Spleen (tissue), 7 donors: ENCODE data around the gene GK3.

- PRO-cap, 4 experiments: no peak in any of the 4 experiments
- RAMPAGE, long total RNA, 4 experiments: no peak in any of the 4 experiments
Observed at GRCh38 chr4:159109485-159110069, 6.7 kb downstream of the RAPGEF2 start.

GRCh38 chr4:159263851-159264321, 161.0 kb downstream of the RAPGEF2 start:
- PRO-cap, 4 experiments: no peak in any of the 4 experiments
- RAMPAGE, long total RNA, 4 experiments: no peak in any of the 4 experiments

DNA sequence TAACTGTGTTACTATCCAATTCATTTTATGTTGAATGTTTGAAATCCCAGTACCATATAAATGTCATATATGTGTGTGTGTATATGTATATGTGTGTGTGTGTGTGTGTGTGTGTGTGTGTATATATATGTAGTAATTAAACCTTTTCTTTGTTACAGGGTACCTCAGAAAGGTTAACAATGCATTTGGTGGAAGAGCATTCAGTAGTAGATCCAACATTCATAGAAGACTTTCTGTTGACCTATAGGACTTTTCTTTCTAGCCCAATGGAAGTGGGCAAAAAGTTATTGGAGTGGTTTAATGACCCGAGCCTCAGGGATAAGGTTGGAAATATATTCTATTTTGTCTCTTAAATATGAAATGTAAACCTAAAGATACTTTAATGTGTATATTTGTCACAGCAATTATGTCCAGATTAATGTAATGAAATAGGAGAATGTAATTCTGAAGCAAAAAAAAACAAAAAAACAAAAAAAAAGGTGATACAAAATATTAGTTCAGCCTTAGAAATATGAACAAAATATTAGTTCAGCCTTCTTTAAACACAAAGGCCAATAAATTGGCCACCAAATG, 227.4 kb downstream of the RAPGEF2 start:
- PRO-cap, 4 experiments: no peak in any of the 4 experiments
- RAMPAGE, long total RNA, 4 experiments: no peak in any of the 4 experiments

GRCh38 chr4:163164502-163164978, 2.1 kb downstream of the NAF1 start:
- PRO-cap, 4 experiments: no peak in any of the 4 experiments
- RAMPAGE, long total RNA, 4 experiments: no peak in any of the 4 experiments

GRCh38 chr4:163185939-163186396, 19.3 kb upstream of the NAF1 start:
- PRO-cap, 4 experiments: peak in 4 of 4 experiments; most common minus-strand start chr4:163186151 (in 4)
- RAMPAGE, long total RNA, 4 experiments: no peak in any of the 4 experiments

- PRO-cap, 4 experiments: no peak in any of the 4 experiments
- RAMPAGE, long total RNA, 4 experiments: no peak in any of the 4 experiments
Observed at GRCh38 chr4:165136460-165136963, 23.9 kb upstream of the TMEM192 start.

- PRO-cap, 4 experiments: no peak in any of the 4 experiments
- RAMPAGE, long total RNA, 4 experiments: no peak in any of the 4 experiments
Observed at GRCh38 chr4:165279539-165279942, at the start of gene GK3. Gene GK3 (minus strand): TSS chr4:165279704.

DNA sequence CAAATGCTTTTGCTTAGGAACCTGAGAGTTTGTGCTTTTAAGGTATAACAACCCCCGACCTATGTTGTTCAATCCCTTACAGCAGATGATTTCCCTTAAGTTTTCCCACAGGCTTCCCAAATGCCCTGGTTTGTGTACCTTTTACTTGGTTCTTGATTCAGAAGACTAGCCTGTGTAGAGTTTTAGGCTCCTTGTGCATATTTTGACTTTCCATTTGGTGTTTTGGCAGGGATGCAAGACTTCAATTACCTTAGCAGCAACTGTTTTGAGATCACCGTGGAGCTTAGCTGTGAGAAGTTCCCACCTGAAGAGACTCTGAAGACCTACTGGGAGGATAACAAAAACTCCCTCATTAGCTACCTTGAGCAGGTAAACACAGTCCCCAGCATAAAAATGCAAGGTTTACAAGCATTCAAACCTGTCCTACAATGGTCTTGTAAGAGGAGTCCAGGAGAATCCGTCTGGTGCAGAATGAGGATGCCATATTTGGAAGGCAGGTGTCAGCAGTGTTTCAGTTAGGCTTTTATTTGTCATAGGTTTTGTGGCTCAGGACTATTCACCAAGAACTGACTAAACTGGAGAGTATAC, 108.5 kb downstream of the CPE start:
- PRO-cap, 4 experiments: no peak in any of the 4 experiments
- RAMPAGE, long total RNA, 4 experiments: no peak in any of the 4 experiments

GRCh38 chr4:168632491-168633456, 135.9 kb downstream of the PALLD start:
- PRO-cap, 4 experiments: no peak in any of the 4 experiments
- RAMPAGE, long total RNA, 4 experiments: no peak in any of the 4 experiments

DNA sequence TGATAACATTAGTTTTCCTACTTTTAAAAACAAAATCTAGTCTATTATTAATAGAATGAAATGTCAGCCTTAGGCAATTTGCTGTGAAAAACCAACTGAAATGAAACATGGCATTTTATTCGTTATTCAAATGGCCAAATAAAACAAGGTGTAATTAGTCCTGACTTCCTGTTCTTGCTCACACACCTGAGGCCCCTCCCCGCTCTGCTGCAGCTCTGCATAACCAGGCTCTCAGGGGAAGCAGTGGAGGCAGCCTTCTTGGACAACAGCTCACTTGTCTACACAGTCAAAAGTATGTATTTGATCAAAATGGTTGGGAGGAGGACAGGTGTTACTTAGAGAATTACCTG, 157.6 kb downstream of the PALLD start:
- PRO-cap, 4 experiments: no peak in any of the 4 experiments
- RAMPAGE, long total RNA, 4 experiments: no peak in any of the 4 experiments

DNA sequence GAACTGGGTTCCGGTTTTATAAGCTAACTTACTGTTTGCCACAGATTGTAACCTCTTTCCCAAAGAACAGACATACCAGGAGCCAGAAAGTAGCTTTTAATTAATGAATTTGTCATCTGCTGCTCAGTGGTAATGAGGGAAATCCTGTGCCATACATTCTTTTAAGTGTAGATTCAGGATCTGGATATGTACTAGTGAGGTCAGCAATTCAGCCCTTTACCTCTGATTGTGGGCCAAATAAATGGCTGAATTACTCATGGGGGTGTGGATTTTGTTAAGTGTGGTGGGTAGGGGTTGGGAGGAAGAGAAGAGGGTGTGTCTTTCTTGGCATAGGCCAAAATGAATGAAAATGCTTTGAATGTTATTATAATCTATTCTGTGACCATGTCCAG, 244.5 kb downstream of the CBR4 start:
- PRO-cap, 4 experiments: no peak in any of the 4 experiments
- RAMPAGE, long total RNA, 4 experiments: no peak in any of the 4 experiments

DNA sequence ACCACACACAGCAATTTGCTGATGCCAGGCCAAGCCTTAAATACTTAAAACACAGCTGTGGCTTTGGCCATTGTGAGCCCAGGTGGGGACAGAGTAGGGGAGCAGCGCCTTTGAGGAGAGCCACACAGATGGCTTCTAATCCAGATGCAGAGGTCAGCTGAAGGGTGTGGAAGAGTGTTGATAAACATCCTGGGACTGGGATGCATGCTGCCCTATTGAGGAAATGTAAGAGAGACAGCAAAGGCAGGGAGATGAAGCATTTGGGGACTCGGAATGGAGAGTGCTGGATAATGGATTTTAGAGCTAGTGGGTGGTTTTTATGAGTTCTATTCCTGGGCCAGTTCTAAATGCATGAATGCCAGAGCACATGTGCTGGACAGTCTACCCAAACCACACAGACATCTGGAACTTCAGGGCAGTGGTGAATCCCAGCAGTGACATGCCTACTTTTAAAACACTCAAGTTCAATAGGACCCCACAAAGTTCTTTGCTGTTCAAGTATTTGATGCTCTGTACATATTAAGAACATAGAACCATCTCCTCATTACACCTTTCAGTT, 134.0 kb downstream of the CBR4 start:
- PRO-cap, 4 experiments: no peak in any of the 4 experiments
- RAMPAGE, long total RNA, 4 experiments: no peak in any of the 4 experiments

DNA sequence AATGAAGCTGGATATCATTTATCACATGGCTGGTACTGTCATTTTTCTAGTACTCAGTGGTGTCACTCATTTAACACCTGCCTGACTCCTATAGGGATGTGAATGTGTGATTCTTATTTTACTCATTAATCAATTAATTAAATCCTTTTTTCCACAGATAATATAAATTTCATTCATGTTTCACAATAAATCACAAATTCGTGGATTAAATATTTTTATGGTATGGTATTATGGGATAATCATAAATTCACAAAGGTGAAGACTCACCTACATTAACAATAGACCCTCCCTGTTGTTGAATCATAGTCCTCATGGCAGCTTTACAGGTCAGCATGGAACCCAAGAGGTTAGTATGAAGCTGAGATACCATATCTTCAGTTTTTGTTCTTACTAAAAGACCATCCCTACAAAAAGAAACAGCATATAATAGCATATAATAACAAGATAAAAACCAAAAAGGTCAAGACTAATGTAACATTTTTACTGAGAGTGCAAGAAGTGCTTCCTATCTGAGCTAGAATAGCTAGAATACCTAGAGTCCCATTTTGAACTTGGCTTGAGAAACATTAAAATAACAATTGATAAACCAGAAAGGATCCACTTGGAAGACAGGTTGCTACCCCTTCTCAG, 3.5 kb downstream of the CBR4 start:
- PRO-cap, 4 experiments: no peak in any of the 4 experiments
- RAMPAGE, long total RNA, 4 experiments: no peak in any of the 4 experiments

GRCh38 chr4:169220382-169220769, 50.4 kb downstream of the SH3RF1 start:
- PRO-cap, 4 experiments: no peak in any of the 4 experiments
- RAMPAGE, long total RNA, 4 experiments: no peak in any of the 4 experiments

DNA sequence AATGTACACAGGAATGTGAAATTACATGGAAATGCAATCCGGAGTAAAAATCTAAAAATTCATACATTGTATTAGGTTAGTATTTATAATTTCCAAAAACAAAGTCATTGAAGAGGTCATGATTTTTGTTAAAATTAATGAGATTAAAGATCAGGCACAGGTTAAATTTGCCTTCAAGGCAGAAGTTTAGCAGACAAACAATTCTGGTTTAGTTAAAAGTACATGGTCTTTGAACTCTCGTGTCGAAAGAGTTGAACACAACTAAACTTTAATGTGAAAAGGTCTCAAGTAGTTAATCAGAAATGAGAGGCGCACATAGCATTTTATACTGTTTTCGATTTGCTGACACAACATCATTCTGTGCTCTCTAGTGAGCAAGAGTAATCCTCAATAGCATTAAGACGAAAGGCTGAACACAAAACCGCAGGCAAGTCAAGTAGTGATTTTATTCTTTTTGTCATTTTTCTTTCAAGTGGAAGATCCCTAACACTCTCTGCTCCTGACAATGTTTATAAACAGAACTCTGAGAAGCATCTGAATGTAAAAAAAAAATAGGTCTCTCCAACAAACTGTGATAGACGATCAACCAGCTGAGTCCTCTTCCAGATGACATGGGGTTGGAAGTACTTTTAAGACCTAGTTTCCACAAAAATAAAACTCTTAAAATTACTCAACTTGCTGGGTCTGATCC, 49.8 kb downstream of the SH3RF1 start:
- PRO-cap, 4 experiments: no peak in any of the 4 experiments
- RAMPAGE, long total RNA, 4 experiments: no peak in any of the 4 experiments

- PRO-cap, 4 experiments: no peak in any of the 4 experiments
- RAMPAGE, long total RNA, 4 experiments: no peak in any of the 4 experiments
Observed at GRCh38 chr4:169254553-169255051, 16.2 kb downstream of the SH3RF1 start.

DNA sequence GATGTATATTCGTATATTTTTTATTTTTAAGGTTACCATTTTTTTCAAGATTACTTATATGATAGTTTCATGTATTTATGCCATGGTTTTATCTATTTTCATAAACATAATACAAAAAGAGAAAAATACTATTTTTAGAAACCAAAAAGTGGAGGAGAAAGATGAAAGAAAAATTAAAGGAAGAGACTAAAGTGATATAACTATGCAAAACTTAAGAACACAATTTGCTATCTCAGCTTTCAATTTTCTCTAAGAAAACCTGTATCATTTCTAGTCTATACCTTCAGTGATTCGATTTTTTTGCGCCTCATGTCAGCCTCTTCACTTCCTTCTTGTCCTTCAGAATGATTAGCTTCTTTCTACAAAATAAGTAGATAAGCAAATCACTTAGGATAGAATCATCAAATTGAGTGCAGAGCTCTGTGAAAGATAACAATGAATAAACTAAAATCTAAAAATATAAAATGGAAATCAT, 104.9 kb downstream of the NEK1 start:
- PRO-cap, 4 experiments: no peak in any of the 4 experiments
- RAMPAGE, long total RNA, 4 experiments: no peak in any of the 4 experiments

DNA sequence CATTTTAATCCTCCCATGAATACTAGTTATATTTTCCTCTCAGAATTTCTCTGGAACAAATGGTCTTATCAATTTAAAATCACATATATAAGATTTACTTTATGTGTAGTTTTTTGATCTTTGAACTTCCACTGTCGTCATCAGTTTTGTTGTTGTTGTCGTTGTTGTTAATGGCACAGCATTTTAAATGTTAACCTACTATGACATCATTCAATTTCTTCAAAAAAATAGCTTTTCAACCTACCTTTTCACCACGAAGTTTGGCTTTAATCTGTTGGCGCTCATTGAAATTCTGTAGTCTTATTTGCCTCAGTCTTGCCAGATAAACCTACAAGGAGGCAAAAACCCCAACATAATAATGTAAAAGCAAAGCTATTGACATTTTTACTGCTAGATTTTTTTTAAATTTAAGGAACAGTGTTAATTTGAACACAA, 104.4 kb downstream of the NEK1 start:
- PRO-cap, 4 experiments: no peak in any of the 4 experiments
- RAMPAGE, long total RNA, 4 experiments: no peak in any of the 4 experiments

DNA sequence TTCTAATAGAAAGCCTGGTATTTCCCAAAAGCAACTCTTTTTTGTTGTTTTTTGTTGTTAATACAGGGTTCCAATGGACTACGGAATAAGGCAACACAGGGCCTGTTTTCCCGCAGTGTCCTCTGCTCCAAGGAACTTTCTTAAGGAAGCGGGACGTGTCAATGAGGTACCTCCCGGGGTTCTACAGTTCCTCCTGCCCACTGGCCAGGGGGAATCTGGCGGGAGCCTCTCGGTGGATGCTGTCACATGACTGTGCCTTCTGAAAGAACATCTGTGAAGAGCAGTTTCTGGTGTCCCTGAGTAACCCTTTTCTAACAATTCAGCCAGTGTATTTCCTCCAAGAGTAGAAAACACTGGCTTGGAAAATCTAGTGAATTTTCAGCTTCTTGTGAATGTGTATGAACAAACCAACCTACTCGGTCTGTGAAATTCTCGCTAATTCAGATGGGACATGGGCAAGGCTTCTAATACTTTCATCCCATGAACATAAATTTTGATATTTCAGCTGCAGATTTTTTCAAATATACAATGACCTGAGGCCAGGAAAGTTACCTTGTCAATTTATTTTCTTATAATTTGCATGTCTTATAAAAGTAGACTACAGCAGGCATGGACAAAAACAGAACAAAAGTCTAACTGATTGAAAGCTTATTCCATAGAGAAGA, 32.6 kb downstream of the MFAP3L start:
- PRO-cap, 4 experiments: no peak in any of the 4 experiments
- RAMPAGE, long total RNA, 4 experiments: no peak in any of the 4 experiments

- PRO-cap, 4 experiments: no peak in any of the 4 experiments
- RAMPAGE, long total RNA, 4 experiments: no peak in any of the 4 experiments
Observed at GRCh38 chr4:171298848-171299300, 514.3 kb upstream of the GALNTL6 start.